ENCODE results near the genes KCNK10 and CALM1.

DNA sequence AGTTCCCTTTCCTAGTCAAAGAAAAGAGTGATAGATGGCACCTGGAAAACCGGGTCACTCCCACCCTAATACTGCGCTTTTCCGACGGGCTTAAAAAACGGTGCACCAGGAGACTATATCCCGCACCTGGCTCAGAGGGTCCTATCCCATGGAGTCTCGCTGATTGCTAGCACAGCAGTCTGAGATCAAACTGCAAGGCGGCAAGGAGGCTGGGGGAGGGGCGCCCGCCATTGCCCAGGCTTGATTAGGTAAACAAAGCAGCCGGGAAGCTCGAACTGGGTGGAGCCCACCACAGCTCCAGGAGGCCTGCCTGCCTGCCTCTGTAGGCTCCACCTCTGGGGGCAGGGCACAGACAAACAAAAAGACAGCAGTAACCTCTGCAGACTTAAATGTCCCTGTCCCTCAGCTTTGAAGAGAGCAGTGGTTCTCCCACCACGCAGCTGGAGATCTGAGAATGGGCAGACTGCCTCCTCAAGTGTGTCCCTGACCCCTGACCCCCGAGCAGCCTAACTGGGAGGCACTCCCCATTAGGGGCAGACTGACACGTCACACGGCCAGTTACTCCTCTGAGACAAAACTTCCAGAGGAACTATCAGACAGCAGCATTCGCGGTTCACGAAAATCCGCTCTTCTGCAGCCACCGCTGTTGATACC, 782.6 kb downstream of the FLRT2 start:
- PRO-cap, result no peak

GRCh38 chr14:87841814-87842180, 151.2 kb downstream of the GALC start:
- PRO-cap, result no peak

GRCh38 chr14:87993440-87993639, 358 bp upstream of the GALC start:
- PRO-cap, result no peak

DNA sequence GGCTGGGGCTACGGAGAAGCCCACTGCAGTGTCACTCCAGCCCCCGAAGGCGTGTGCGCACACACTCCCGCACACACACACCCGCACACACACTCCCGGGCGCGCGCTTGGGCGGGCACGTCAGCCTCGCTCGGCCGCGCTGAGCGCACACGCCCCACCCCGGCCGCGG, at the start of gene KCNK10:
Gene KCNK10 (minus strand): TSS at position 109 of the 169 bp plus-strand sequence.
- PRO-cap, result no peak

DNA sequence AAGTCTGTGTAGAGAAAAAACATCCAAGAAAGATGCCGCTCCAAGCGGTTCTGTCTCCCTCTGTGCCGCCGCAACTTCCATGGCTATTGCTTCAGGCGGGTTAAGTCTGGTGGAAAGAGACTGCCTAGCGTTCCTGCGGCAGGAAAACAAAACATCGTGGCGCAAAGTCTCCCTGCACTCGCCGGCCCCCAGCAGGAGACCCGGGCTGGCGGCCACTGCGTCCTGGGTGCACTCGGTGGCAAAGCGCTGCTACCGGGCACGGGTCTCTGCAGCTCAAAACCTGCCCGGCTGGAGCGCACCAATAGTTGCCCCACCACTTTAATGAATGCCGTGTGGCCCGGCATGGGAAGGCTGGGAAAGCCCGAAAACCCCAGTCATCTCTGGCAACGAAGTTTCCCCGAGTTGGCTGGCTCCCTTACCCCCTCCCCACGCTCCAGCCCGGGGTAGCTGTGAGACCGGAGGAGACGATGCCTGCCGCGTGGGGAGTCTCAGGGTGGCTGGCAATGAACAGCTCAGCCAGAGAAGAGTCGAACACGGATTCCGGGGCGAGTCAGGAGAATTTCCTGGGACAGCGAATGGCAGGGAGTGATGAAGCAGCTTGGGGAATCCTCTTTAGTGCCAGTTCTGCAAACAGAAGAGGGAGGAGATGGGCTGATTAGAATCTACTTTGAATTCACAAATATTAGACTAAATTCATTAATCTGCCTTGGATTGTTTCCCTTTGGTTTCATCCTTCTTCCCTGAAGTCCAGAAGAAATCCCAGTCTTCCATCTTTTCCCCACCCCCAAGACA, 3.6 kb upstream of the KCNK10 start:
- PRO-cap, result no peak

DNA sequence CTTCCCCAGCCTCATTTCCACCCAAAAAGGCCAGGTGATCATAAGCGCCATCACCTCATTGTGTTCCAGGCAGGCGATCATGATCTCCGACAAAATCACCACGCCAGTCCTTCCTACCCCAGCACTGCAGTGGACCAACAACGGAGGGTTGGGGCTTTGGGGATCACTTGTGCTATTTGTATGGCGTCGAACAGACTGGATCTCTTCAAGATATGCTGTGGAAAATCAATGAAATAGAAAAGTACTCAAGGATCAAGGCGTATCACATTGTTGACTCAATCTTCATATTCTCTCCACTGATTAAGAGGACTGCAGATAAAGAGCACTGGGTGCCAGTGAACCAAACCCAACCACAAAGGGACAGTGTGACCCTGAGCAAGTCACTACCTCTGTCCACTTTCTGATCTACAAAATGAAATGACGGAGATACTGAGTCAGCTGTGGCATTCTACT, 83.4 kb downstream of the SPATA7 start:
- PRO-cap, result no peak

DNA sequence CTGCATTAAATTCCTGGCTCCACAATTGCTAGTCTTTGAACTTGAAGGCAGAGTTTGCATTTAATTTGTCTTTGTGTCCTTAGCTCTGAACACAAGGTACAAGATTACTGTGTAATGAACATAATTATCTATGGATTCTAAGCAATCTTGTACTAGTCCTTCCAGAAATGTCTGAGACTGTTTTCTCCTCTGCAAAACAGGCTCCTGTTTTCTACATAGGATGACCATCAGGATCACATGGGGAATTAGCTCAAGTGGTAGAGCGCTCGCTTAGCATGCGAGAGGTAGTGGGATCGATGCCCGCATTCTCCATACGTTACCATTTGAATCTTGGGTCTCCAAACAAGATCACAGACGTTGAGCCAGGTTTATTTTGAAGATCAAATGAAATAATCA, 154.4 kb downstream of the TTC8 start:
- PRO-cap, result no peak

DNA sequence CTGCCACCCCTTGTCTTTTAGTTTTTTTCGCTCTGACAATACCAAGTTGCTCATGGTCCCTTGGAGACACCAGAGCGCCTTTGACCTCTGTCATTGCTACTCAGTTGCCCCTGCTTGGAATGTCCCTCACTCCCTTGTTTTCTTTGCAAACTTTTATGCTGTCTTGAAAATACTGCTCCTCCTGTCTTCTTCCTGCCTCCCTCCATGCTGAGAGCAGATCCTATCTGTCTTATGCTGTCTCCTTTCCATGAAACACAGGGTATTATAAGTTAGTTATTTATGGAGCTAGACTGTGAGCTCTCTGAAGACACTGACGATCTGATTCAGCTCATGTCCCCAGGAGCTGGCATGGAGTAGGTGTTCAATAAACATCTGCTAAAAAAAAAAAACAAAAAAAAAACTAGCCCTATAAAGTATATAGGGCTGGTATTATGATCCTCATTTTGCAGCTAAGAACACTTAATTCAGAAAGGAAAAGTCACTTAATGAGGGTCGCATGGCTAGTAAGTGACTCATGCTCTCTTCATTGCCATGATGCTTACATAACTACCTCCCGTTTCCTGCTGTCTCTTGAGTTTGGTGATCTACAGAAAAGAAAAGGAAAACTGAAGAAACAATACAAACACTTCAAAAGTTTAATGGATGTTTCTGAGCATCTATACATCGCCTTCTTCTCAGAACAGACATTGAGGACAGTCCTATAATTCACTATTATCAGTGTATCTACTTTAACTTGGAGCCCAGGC, 113.7 kb downstream of the FOXN3 start:
- PRO-cap, result no peak

GRCh38 chr14:89349969-89350429, 67.0 kb downstream of the FOXN3 start:
- PRO-cap, result no peak

GRCh38 chr14:89366900-89367085, 50.2 kb downstream of the FOXN3 start:
- PRO-cap, result no peak

DNA sequence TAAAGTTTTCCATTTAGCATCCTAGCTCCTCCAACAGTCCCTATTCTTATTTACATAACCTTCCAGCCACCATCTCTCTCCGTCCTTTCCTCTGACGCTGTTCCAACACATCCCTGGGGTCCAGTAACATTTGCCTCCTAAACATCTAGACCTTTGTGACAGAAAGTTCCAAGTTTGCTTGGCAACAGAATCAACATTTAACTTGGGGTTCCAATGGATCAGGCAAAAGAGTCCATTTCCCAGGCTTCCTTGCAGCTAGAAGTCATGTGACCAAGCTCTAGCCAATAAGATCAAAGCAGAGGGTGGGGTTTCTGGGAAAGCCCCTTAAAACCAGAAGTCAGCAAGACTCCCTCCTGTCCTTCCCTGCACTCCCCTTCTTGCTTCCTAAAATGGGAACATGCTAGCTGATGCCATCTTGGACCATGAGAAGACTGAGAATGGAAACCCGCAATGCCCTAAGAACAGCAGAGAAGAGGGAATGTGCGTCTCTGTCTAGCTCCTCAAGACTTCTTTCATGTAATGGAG, 14.7 kb downstream of the FOXN3 start:
- PRO-cap, result no peak

GRCh38 chr14:89408556-89409249, 8.3 kb downstream of the FOXN3 start:
- PRO-cap, result no peak

DNA sequence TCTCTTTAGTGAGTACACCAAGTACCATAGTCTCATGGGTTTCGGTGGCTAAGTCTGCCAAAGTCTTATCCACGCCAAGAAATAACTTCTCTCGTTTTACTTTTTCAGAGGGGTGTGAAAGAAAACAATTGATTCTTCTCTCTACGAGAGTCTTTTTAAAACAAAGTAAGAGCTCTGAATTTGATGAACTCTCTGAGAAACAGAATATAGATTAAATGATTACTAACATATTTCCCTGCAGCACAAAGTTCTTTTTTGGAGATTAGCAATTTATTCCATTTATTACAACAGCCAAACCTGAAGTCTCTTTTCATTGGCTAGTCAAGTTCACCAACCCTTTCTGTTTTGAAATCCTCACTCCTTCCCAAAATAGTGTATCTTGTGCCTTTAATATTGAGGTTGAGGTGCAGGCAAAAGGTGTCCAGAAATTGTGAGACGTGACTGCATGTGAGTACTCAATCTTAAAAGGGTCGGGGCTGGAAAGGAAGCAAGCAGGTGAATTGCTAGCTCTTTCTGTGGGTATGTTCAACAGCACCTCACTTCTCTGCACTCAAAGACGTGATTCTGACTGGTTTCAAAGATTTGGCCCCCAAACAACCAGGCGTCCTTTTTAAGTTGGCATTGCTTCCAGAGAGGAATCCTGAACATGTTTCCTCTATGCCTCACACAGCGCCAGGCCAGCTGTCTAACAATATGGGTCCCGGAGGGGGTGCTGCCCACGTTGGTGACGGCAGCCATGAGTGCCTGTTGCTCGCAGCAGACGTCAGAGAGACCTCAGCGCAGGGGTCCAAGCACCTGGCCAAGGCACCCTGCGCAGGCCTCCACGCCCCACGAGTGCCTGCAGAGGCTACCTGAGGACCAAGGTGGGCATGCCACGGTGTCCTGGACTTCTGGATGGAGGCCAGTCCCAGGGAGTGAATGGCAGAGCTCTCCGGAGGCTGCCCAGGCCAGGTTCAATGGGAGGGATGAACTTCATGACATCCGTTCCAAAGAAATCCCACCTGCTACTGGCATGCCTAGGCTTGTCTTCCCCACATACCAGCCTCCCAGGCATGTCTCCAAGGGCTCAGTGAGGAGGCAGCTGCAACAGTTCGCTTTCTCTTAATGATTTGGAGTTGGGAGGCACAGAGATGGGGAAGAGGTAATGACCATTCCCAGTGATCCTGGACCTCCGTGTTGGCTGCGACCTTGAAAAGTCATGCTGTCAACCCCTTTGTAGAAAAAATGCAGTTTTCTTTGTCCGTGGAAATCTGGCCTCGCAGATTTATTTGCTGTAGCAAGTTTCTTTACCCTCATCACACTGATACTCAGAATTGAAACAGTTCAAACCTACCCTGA, 11.4 kb upstream of the FOXN3 start:
- PRO-cap, result no peak

- PRO-cap, result no peak
Measured at GRCh38 chr14:89910692-89911227, 43.8 kb downstream of the EFCAB11 start.

- PRO-cap, result no peak
Measured at GRCh38 chr14:90159040-90159624, 97.2 kb upstream of the PSMC1 start.

DNA sequence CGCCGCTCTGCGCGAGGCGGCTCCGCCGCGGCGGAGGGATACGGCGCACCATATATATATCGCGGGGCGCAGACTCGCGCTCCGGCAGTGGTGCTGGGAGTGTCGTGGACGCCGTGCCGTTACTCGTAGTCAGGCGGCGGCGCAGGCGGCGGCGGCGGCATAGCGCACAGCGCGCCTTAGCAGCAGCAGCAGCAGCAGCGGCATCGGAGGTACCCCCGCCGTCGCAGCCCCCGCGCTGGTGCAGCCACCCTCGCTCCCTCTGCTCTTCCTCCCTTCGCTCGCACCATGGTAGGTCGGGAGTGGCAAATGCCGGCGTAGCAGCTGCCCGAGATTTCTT, at the start of gene CALM1:
Gene CALM1 (plus strand): TSS at position 84 of the 337 bp plus-strand sequence.
- PRO-cap, result bidirectional peak, plus-strand start at position 87 of the sequence, minus-strand start outside the sequence

DNA sequence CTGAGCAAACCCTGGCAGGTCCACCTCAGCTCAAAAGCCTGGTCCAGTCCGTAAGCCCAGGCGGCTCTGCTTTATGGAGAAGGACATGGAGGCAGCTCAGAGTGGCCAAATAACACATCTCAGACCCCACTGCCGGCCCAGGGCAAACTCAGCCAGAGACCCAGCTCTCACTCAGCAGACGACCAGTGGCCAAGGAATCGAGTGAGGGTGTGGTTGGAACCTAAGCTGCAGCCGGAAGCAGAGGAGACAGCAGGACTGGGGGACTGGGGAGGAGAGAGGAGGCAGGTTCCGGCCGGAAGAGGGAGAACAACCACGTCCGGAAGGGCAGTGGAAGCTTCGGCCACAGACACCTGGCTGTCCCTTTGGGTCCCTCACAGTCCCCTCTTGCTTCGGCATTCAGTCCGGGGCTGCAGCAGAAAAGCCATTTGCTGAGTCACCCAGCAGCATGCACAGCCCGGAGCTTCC, 103.9 kb downstream of the CALM1 start:
- PRO-cap, result no peak

DNA sequence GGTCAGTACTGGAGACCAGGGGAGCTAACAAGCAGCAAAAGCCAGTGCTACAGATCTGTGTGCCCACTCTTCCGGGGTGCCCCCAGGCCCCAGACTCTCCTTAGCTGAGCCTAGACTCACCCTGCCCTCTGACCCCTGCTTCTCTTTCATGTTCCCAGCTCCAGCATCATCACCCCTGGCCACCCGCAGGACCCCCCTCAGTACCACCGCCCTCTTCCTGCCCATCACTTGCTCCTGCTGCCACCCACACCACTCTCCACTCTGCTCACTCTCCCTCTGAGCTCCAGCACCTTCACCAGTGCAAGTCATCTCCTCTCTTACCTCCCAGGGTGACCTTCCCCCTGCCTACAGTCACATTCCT, 105.0 kb downstream of the CALM1 start:
- PRO-cap, result no peak

GRCh38 chr14:90508754-90509382, 112.0 kb downstream of the CALM1 start:
- PRO-cap, result no peak

- PRO-cap, result no peak
Measured at GRCh38 chr14:90606997-90607568, 209.1 kb downstream of the TTC7B start.